Vein endothelial cell (primary cell): ENCODE data around the gene C2orf78.

- CAGE, long polyA plus RNA = no peak
Measured at GRCh38 chr2:72204884-72205794, 57.5 kb upstream of the CYP26B1 start.

GRCh38 chr2:72561854-72562748 lies 263.7 kb downstream of the EXOC6B start:
- CAGE, long polyA plus RNA = no peak

DNA sequence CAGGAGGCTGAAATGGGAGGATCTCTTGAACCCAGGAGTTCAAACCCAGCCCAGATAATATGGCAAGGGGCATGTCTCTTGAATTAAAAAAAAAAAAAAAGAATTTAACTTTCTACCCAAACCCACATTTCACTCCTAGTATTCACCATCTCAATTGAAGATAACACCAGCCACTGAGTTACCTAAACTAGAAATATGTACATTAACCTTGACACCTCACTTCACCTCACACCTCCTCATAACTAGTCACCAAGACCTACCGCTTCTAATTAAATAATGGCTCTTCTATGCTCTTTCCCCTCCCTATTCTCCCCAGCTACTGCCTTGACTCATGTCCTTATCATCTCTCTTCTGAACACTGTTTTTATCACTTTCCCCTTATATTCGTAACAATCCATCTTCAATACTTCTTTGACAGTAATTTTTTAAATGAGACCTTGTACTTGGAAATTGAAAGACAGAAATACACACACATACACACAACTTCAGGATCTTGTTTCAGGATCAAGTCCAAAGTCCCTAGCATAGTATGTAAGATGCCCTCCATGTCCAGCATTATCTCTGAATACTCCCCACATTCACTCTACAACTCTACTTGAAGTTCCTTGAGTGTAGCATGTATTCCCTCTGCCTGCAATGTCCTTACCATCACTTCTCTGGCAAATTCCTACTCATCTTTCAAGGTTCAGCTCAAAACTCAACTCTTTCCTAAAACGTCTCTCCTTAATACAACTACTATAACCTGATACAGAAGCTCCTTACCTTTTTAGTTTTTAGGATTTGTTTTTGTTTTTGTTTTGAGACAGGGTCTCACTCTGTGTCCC lies 72.5 kb downstream of the EXOC6B start:
- CAGE, long polyA plus RNA = no peak

DNA sequence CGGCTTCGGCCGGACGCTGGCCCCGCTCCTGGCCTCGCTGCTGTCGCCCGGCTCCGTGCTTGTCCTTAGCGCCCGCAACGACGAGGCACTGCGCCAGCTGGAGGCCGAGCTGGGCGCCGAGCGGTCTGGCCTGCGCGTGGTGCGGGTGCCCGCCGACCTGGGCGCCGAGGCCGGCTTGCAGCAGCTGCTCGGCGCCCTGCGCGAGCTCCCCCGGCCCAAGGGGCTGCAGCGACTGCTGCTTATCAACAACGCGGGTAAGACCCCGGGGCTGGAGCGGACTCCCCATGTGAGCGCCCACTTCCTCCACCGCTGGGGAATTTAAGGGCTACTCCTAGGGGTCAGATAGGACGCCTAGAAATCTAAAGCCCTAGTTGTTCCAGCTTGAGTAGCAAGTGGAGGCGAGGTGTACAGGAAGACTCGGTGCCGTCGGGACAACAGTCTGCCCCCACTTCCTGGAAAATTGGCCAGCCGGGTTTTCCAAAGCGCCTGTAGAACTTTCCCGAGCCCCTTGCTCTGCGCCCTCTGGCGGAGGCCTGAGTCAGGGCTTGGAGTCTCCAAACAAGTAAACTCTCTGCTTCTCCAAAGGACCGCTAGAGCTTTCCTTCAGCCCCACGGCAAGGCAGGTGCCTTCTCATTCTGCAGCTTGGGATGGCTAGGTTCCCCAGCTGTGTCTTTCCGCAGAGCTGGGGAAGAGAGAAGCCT lies 426 bp downstream of the SPR start:
- CAGE, long polyA plus RNA = no peak

DNA sequence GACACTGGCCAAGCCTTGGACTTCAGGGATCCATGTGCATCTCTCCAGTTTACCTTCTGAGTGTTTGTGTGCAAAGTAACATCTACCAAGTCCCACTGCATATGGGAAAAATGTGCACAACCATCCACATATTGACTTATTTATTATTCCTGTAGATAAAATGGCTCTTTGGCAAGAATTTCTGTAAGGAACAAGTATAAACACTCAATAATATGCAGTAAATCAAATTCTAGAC lies 69.2 kb downstream of the SFXN5 start:
- CAGE, long polyA plus RNA = no peak

DNA sequence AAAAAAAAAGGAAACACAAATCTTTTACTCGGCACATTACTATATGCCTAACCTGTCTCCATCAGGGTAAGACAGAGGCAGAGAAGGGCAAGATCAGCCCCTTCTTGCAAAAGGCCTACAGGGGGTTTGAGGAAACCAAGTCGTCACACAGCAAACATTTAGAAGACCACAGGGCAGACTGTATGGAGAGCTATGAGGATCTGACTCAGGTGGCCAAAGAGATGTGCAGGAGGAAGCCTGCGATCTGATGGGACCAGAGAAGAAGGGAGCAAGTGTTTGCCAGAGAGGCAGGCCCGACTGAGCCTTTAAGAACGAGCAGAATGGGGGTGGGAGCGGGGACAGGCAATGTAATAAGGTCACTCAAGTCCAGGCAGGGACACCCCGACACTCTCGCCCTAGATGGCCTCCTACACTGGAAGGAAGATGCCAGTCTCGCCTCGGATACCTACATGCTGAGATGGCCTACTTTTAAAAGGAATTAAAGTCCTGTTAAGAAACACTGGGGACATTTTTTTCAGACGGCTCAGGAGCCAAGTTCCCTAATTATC lies 1.6 kb downstream of the SFXN5 start:
- CAGE, long polyA plus RNA = no peak

DNA sequence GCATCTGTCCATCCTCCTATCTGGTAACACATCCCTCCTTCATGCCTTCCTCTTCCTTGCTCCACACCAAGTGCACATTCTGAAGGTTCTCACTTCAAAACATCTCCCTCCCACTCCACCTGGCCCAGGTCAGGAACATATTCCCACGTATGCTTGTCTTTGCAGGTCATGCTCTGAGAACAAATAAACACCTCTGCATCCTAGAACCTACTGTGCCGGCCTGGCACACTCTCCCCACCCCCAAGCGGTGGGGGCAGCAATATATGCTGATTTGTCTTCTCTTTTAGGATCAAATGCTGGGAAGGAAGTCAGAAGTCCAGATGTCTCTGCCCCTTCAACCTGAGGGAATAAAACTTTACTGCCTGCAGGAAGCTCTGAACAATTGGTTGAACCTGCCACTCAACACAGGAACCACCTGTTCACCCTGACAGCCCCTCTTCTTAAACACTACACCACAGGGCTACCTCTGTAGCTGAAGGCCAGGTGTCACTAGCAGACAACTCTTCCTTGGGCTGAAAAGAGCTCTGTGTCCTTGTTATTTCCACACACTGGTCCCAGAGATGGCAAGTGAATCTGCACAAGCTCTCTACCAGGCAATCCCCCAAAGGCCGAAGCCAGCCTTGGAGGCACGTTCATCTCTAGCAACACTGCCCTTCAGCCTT lies 12.8 kb upstream of the SFXN5 start:
- CAGE, long polyA plus RNA = no peak

DNA sequence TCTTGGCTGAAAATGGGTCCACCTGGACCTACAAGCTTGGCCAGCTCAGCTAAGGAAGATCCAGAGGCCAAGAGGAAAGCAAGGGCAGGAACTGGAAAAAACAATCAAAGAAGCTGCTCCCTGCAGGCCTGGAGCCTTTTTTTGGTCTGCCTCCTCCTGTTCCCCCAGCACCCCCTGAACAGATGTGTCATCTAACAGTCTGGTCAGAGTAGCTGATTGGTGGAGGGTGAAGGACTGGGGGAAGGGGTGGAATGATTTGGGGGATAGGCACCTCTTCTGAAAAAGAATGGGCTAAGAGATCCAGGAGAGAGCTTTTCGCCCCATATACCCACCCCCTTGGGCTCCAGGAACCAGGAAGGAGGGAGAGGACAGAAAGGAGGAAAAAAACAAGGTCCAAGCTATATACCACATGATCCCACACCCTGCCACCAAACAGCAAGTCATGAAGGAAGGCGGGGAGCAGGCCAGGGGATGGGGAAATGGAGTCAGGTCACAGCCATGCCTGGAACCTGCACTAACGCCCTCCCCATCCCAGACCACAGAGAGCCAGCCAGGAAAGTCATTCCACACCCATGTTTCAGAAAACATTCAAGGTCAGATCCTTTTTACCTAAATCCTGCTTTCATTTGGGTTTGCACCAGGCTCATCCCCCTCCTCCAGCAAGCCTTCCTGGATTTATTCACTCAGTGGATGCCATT lies 2.0 kb downstream of the RAB11FIP5 start:
- CAGE, long polyA plus RNA = no peak

- CAGE, long polyA plus RNA = no peak
Measured at GRCh38 chr2:73226659-73227199, 6.3 kb downstream of the PRADC1 start.

GRCh38 chr2:73252450-73253281 lies 18.6 kb downstream of the CCT7 start:
- CAGE, long polyA plus RNA = no peak

- CAGE, long polyA plus RNA = no peak
Measured at GRCh38 chr2:73254889-73255693, 21.0 kb downstream of the CCT7 start.

DNA sequence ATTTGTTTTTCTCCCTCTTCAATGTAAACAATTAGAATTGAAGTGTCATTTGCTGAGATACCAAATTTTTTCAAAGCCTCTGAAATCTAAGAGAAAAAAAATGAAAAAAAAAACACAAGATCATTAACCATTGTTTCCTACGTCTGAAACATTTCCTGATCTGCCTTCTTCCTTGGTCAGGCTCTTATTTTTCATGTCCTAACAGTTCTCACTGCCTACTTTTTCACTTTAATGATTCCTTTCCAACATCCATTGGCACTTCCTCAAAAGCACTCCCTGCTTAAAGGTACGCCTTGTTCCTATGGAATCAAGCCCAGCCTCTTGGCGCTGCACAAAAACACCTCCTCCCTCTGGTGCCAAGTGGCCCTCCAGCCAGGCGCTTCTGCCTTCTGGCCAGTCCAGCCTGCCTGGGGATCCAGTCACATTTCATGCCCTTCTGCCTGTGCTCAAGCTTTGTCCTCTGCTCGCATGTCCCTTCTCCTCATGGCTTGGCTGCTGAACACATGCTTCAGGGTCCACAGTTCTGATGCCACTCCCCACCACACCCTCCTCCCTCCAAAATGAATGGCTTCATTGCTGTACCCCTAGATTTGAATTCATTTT lies 6.4 kb downstream of the TPRKB start:
- CAGE, long polyA plus RNA = no peak

- CAGE, long polyA plus RNA = no peak
Measured at GRCh38 chr2:73783968-73784483, at the start of gene C2orf78. Gene C2orf78, plus strand, starts transcription at chr2:73784183.

DNA sequence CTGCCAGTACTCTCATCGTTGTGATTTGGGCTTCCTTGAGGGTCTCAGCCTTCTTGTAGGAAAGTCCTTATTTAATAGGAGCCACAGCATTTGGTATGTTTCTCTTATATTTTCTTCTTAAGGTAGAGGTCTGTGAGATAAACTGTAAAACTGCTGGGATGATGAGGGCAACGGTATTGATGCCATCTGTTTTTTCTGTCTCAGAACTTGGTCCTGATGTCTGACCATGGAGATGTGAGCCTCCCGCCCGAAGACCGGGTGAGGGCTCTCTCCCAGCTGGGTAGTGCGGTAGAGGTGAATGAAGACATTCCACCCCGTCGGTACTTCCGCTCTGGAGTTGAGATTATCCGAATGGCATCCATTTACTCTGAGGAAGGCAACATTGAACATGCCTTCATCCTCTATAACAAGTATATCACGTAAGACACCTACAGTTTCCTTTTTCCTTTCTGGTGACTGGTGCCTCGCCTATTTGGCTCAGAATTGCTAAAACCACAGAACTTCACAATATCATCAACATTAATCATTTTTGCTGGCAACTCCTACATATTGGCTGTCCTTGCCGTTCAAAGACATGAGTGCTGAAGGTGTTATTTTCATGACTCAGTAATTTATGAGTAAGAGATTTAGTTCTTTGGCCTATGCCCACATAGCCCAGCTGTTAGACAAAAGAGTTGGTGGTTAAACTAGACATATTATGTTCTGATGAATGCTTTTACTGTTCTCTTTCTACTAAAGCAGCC lies 2.1 kb downstream of the STAMBP start:
- CAGE, long polyA plus RNA = no peak

- CAGE, long polyA plus RNA = no peak
Measured at GRCh38 chr2:73890709-73891089, 2.1 kb upstream of the ACTG2 start.

DNA sequence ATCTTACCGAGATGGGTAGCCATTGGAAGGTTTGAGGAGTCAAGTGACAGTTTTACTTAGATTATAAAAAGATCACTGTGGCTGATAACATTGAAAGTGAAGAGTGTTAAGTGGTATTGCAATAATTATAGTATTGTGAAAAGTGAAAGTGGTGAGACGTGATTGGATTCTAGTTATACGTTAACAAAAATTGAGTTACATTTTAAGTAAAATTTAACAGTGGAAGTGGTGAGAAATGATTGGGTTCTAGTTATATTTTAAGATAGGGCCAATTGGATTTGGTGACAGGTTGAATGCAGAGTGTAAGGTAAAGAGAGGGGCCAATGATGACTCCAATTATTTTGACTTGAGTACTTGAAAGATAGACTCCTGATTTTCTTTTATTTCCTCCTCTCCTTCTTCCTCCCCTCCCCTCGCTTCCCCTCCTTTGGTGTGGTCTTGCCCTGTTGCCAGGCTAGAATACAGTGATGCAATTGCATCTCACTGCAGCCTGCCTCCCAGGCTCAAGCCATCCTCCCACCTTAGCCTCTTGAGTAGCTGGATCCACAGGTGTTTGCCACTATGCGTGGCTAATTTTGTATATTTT lies 2.1 kb downstream of the DGUOK start:
- CAGE, long polyA plus RNA = no peak

- CAGE, long polyA plus RNA = no peak
Measured at GRCh38 chr2:73978784-73979473, 5.8 kb upstream of the TET3 start.

GRCh38 chr2:74000047-74000644 lies 15.4 kb downstream of the TET3 start:
- CAGE, long polyA plus RNA = no peak

GRCh38 chr2:74047131-74047523 lies 62.4 kb downstream of the TET3 start:
- CAGE, long polyA plus RNA = no peak

DNA sequence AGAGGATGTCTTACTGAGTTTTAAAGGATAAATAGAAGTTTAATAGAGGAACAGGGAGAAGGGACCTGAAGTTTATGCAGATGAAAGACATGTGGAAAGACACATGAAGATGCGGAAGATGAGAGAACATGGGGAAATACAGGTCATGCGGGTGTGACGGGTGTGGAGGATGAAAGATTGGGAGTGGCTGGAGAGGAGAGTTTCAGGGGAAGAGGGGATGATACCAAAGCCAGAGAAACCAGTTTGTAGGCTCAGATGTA lies 69.2 kb downstream of the TET3 start:
- CAGE, long polyA plus RNA = no peak